Metastatic Lung Carcinoma in the Adrenal Gland (tissue), 1 donor: ENCODE measurements around a stretch of chr4.

- PRO-cap, result no peak
Observed at GRCh38 chr4:185504349-185505326, 30.7 kb downstream of the PDLIM3 start.

GRCh38 chr4:185599687-185600382 is 64.5 kb upstream of the PDLIM3 start:
- PRO-cap, result no peak

DNA sequence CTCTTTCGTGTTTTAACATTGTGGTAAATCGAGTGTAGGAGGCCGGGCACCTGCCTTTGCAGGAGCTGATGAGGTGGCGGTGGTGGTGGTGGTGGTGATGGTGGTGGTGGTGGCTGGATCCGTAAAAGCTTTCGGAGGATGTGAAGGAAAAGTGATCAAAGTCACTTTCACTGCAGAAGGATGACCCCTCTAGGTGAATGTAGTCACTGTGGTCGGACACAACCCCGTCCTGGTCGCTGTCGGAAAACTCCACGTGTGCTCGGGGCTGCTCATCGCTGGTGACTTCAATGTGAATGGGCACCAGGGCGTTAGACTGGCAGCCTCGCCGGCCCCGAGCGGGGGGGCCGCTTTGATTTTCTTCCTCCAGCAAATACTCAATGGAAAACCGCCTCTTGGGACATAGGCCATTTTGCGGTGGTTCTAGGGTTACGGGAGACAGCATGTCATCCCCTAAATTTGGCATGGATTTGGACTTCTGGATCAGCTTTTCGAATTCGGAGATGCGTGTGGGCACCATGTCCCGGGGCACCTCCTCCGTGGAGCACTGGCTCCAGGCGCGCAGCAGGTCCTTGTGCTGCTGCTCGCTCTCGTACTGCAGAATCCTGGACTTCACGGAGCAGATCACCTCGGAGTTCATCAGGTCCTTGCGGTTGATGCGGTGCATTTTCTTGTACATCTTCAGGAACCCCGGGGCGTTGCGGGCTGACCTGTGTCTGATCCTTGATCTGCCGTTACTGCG is 88.2 kb upstream of the PDLIM3 start:
- PRO-cap, result no peak

GRCh38 chr4:185719134-185719600 is 92.8 kb downstream of the SORBS2 start:
- PRO-cap, result no peak

GRCh38 chr4:185729177-185729842 is 82.7 kb downstream of the SORBS2 start:
- PRO-cap, result no peak

DNA sequence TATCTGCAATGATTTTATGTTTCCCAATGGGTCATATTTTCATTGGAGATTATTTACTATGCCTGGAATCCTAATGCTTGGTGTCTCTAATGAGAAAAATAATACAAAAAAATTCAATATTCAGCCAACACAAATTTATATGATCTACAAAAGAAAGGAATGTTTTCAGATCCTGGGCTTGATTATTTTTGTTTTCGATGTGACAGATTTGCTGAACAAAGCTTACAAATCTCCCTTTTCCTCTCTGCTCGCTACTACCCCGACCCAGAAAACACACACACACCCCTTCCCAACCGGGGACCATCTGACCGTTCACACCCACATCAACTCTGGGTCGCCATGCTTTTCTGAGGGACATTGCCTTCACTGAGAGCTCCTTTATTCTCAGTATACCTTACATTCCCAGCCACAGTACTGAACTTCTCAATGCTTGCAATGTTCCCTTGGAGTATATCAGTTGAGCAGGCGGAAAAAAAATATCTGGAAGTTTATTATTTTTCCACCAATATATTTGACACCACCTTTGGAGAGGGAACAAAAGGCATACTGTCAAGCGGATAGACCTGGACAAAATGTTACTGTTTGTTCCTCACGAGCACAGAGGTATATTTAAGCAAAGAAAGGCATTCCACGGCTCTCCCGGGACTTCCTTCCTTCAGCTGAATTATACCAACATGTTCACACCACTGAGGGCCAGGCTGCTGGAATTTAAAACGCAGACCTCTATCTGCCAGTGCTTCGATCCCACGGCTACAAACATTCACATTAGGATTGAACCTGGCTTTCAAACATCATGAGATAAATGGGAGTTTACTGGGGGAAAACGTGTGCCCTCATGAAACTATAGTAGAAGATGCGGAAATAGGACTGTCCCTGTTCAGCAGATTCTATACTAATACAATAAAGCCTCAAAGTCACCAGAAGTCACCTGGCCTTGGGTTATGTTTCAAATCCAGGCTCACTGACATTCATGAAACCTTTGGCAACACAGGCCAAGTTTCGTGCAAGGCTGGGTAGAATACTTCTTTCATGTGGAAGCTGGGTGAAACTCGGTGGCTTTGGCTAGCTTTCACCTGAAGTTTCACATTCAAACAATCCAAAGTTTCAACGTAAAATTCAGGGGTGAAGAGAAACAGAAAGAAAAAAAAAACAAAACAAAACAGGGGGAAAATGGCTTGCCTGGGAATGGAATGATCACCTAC is 39.7 kb downstream of the SORBS2 start:
- PRO-cap, result no peak

GRCh38 chr4:185774706-185775180 is 37.3 kb downstream of the SORBS2 start:
- PRO-cap, result no peak

DNA sequence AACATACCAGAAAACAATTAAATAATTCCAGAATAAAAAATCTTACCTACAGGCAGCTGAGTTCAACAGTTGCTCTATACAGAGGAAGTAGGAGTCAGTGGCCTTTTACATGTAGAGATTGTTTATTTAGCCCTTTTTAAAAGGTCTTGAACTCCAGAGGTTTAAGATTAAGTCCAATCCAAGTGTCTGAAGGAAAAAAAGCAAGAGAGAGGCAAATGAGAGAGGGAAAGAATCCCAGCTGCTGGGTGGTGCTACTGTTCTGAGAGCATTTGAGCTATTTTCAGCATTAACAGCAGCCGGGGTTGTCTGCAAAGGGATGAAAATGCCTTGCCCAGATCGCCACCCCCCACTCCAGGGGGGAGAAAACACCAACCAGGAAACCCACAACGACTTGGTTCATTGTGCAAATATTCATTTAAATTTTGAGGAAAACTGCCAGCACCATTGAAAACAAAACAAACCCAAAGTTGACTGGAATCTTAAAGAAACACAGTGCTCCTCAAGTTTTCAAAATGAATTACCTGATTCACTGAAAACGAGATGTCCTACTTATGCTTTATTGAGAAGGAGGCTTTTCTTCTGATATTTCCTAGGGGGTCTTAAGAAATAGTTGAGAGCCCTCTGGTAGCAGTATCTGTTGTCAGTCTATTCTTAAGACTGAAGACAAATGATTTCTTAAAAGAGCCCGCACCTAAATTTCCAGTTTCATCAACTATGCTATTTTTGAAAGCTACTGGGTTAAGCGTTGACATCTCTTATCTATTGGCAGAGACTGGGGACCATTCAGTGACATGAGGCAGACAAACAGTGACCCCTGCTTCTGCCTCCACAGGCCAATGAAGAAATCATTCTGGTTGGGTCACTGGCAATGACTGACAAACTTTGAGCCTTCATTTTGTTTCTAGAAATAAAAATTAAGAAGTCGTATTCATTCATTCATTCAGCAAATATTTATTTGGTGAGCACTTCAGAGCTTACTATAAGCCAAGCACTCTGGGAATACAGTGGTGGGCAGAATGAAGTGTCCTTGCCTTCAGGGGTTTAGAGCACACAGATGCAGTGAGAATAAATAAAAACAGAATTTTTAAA is 36.5 kb downstream of the SORBS2 start:
- PRO-cap, result no peak

- PRO-cap, result bidirectional peak, plus-strand start at chr4:185811114, minus-strand start at chr4:185811093
Observed at GRCh38 chr4:185810461-185811566, 1.2 kb downstream of the SORBS2 start.

GRCh38 chr4:185925882-185926468 is 114.0 kb upstream of the SORBS2 start:
- PRO-cap, result no peak

GRCh38 chr4:186050186-186050579 is 18.8 kb upstream of the TLR3 start:
- PRO-cap, result unidirectional peak, plus-strand start at chr4:186050356

GRCh38 chr4:186249863-186250169 is 16.2 kb upstream of the F11 start:
- PRO-cap, result no peak

DNA sequence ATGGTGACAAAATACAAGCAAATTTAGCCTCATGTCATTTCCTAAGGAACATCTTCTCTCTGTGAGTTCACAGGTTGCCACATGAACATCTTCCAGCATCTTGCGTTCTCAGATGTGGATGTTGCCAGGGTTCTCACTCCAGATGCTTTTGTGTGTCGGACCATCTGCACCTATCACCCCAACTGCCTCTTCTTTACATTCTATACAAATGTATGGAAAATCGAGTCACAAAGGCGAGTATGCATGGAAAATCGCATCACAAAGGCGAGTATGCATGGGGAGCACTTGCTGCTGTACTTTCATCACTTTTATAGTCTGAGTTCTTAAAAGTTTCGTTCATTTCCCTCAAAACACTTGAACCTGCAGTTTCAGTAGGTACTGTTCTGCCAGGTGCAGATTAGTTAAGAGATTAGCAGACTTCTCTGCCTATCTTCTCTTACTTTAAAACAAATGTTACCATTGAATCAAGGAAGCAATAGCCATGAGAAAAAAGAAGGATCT is 15.8 kb upstream of the F11 start:
- PRO-cap, result no peak

DNA sequence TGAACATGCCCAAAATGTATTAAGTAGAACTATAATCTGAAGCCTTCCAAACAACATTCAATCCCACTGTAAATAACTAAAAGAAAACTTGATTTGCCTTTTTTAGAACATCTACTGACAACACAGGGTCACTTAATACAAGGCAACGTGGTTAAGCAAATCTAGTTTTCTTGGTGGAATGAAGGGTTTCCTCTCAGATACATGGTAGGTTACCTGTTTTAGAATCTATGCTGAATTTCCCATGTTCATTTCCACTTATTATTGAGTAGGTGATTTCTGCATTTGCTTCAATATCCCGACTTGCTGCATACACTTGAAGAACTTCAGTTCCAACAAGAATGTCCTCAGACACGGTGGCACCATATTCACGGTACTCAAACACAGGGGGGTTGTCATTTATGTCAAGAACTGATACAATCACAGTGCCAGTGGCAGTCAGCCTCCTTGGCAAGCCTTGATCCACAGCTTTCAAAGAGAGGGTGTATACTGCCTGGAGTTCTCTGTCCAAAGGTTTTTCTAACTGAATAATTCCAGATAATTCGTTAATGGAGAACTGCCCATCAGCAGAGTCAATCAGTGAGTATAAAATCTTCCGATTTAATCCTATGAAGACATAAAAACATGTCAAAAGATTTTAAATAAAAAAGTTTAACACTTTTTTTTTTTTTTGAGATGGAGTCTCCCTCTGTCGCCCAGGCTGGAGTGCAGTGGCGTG is 56.0 kb upstream of the MTNR1A start:
- PRO-cap, result no peak

- PRO-cap, result no peak
Observed at GRCh38 chr4:186638377-186638967, 83.1 kb upstream of the MTNR1A start.

GRCh38 chr4:186708595-186709275 is 14.9 kb downstream of the FAT1 start:
- PRO-cap, result no peak

DNA sequence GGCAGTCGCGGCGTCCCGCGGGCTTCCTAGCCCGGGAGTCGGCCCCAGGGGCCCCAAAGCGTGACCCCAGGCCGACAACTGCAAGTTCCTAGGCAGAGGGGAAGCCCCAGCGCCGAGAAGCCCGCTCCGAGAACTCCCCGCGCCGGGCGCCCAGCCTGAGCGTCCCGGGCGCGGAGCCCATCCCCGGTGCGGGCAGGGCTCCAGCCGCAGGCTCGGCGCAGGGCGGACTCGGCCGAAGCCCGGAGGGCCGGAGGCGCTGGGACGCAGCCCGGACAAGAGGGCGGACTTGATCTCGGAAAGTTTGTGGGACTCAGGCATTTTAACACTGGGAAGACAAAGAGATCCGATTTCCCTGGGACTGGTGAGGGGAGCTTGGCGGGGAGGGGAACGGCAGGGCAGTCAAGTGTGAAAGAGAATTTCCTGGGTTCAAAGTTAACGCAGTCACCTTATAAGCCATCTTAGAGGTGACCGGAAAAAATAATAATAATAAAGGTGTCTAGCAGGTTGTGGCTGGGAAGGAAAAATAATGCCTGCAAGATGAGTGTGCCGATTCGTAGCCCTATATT is 940 bp upstream of the FAT1 start:
- PRO-cap, result no peak

DNA sequence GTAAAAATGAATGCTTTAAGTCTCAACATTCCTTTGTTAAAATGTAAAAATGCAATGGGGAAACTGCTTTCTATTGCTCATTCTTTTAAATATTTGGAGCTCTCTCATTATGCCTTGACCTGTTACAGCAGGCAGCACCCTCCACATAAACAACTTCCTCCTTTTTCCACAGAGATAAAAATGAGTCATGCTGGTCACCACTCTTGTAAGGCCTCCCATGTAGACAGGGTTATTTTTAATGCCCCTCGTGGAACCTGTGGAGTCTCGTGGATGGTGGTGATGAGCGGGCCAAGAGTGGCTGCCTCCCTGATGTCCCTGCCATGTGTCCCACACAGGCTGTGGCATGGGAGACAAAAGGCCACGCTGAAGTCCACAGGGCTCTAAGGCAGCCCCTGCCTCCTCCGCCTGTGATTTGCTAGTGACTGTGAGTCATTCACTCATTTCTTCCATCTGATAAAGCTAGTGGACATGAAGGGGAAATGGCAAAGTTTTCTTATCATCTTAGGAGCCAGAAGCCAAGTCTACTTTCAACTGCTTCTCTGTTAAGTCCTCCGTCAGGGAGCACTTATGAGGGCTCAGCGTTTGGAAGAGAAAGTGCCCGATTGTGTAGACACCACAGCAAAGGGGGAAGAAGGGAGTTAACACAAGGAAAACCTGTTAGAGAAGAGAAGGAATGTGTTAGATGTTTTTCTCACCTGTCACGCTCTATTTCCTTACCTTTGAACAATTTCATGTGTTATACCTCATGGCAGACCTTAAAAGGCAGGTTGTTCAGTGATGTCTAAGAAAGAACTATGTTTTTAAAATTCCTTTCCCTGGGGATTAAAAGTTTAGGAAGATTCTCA is 121.6 kb upstream of the FAT1 start:
- PRO-cap, result no peak

DNA sequence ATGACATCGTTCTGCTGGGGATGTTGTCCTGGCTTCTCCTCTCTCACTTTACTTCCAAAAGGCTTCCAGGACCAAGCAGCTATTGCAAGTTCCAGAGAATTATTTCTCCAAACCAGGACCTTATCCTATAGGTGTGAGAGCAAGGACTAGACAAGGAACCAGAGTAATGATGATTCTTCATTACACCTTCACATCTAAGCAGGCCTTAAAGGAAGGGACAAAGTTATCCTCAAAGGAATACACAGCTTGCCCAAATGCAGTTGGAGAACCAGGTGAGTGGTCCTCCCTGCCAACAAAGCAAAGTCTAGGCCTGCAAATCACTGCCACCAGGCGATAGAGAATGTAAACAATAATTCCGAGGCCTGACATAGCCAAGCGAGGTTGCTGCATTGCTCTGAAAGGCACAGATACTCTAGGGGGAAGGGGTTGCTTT is 178.1 kb upstream of the FAT1 start:
- PRO-cap, result no peak

DNA sequence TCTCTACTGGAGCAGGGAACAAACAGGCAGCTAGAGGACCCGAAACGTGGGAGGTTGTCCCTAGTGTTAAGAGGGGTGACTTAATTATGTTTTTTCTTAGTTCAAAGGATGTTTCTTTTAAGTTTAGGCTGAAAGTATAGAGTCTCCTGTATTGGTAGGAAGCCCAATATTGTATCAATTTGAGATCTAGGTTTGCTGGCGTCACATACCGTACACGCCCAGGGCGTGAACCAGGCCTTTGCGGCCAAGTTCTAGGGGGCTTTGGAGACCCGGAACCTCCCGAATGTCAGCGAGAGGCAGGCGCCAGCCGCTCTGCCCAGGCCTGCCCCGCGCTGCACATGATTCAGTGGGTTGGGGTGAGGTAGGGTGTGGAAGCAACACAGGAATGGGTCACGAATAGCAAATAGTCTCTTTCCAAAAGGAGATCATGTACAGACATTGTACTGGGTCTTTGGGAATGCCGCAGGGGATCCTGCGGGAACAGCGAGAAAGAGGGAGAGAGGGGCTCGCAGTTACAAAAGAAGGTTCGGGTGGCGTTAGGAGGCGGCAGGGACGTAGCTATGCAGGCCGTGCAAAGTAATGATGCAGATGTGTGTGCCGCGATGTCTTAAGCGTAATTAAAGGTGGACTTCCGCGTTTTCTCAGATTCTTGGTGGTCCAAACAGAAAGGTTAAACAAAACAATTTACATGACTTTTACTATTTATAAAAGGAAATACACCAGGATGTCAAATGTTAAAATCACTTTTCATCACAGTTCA is 195.8 kb upstream of the FAT1 start:
- PRO-cap, result no peak